H4 (cell line): ENCODE results near the genes FAIM2, LIMA1 and SLC11A2.

- RAMPAGE, long total RNA = no peak
Measured at GRCh38 chr12:49345975-49346482, 659 bp upstream of the DNAJC22 start.

DNA sequence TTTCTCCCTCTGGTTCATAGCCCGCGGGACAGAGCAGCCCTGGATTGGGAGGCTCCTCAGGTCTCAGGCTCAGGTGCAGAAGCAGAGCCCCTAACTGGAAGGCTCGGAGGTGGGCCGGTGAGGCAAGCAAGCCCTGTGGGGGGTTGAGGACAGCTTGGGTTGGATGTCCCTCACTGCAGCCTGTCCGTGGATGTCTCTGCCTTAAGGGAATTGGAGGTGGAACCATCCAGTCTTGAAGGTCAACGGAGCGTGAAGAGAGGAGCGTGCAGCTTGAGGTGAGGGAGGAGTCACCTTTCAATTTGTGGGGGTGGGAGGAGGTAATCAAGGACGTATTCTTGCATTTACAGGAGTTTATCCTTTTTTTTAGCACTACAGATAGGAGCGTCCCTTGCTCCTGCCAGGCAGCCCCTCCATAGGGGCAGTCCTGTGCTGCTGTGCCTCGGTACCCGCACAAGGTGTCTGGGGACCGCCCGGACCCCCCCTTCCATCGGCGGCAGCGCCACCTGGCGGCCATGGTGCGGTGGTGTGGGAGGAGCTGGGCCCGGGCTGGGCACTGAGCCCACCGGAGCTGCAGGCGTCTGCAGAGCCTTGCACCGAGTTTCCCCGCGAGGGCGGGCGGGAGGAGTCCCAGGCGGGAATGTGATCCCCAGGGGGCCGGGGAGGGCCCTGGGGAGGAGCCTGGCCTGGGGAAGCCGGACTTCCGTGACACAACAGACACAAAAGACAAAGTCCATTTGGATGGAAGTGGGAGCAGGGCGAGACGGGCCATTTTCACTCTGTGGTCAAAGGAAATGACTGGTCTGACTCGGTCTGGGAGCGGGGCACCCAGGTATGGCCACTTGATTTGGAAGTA lies 815 bp downstream of the DNAJC22 start:
- RAMPAGE, long total RNA = no peak

DNA sequence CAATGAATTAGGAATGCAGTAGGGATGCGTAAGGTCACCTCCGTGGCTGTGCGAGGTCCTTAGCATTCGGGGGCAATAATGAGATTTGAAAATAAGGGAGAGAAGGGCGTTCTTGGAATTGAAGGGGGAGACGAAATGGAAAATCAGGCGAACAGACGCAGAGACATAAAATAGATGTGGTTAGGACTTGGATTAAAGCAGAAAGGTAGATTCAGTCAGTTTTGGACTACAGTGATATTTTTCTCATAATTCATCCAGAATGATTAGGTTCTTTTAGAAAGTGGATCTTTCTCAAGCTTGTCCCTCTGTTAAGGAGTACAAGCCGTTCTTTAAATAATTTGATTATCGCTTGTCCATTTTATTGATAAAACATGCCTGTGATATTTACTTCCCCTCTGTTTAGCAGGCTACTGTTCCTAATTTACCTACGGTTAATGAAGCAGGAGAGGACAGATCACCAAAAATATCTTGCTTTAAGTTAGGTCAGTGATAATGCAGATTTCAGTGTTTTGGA lies 733 bp downstream of the SPATS2 start:
- RAMPAGE, long total RNA = no peak

GRCh38 chr12:49564992-49566152 lies 2.6 kb downstream of the MCRS1 start:
- RAMPAGE, long total RNA = no peak

GRCh38 chr12:49903626-49904474 lies at the start of gene FAIM2:
TSS of gene FAIM2 (minus strand) at chr12:49903900.
- RAMPAGE, long total RNA = no peak

- RAMPAGE, long total RNA = no peak
Measured at GRCh38 chr12:49909869-49910300, 6.2 kb upstream of the FAIM2 start.

DNA sequence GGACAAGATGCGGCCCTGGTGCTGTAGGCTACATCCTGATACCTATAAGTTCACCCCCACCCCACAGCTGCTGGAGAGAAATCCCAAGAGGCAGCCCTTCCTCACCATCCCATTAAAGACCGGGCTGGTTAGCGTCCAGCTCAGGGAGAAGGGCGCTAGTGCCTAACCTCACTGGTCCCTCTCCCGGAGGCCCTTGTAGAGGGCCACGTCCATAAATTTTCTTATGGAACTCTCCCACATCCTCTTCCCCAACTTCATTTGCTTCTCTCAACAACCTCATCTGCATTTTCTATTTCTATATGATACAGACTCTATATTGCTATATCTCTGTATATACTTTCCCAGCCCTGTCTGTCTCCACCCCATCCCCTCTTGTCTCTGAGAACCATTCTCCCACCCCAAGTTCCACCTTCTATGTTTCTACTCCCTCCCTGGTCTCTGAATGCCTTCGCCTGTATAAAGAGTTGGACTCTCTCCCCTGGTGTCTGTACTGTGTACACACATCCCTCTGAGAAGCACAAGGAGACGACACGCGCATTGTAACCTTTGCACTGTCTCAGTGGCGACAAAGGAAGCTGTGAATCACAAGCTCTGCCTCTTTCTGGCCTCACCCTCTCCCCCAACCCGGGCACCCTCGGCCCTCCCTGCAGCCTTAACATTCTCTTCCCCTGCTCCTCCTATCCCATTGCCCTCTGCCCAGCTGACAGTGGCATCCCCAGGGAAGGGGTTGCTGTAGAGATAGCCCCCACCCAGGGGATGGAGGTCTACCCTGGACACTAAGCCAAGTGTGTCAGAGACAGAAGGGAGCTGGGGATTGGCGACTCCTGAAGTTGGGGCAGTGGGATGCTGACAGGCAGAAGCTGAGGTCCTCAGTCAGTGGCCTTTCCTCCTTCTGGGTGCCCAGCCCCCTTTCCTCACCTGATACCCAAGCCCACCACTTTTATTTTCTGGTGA lies 2.6 kb upstream of the SMARCD1 start:
- RAMPAGE, long total RNA = no peak

- RAMPAGE, long total RNA = no peak
Measured at GRCh38 chr12:50086015-50086581, 956 bp downstream of the SMARCD1 start.

DNA sequence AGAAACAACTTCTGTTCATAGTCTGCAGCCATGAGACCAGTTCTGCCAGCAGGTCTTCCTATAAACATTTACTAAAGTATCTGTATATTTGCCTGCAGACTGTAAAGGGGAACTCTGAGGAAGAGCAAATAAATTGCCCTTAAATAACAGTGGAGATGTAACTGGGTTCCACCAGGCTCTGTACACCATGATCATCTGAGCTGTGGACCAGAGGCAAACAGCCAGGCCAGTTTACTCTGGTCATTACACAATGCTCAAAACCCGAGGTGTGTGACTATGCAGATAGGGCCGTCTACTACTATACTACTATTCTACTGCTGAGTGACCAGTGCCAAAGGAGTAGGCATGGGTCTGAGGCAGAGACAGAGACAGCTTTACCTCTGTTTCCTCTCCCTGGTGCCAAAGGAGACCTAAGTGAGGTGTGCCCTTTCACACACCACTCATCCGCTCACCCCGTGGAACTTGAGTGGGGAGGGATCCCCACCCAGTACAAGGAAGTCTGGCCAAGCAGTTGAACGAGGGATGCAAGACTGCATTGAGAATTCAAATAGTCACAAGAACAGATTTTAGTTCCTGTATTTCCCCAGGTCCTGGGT lies 21.2 kb upstream of the CERS5 start:
- RAMPAGE, long total RNA = no peak

DNA sequence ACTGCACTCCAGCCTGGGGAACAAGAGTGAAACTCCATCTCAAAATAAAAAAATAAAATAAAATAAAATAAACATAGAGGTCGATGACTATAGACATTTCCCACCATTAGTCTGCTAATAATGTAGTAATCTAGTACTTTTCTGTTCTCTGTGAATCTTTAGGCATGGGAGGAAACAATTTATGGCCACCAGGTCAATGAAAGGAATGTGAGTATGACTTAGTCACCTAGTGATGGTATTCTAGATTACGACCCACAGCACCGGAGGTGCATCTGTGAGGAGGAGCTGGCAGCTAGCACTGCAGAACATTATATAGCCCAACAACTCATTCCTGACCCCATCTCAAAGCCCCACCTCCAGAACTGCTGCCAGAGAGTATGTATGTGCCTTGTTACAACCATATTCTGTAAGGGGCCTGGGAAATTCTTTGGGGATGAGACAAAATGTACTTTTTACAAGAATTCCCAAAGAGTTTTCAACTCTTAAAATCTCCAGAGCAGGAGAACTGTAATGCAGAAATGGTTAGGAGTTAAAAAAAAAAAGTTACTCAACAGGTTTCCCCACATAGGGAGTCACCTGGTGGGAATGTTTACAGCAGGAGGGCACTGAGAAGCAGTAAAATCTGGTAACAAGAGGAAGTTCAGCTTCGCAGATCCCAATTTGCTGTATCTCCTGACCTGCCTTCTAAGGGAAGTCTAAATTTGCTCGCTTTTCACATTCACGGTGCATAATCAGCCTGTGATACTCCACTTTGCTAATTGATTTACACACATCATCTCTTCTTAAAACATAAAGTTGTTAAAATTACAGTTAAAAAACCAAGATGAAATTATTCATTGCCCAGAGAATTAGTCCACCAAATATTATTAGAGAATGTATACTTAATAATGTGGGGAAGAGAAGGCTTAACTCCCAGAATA lies 34.9 kb upstream of the CERS5 start:
- RAMPAGE, long total RNA = no peak

GRCh38 chr12:50275124-50275377 lies 8.3 kb downstream of the LIMA1 start:
- RAMPAGE, long total RNA = no peak

DNA sequence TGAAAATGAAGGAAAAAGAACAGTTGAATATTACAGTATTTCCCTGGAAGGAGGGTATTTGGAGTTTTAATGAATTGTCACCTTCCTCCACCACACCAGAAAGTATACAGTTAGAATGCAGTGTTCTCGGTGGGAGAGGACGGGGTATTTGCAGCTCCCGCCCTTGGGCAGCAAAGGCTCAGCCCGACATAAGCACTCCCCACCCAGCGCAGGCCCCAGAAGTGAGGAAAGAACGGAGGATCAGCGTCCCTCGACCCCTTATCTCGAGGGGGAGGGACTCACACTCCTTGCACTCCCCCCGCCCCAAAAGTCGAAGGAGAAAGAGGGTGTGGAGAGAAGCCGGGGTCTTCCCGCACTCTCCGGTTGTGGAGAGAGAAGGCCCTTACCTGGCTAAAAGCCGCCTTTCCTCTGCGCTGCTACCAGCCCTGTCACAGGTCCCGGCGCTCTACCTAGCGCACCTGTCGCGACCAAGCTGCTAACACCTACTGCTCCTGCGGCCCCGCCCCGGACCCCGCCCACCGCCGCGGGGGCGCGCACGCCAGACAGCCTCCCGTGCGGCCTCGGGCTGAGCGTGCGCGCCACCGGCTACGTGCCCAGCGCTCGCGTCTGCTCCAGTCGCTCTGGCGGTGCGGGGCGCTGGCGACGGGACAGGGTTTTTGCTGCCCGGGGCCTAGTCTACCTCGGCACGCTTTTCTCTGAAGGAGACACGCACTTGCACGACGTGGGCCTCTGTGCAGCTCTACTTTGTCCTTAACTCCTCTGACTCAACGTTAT lies at the start of gene LIMA1:
TSS of gene LIMA1 (minus strand) at position 487 of the 774 bp plus-strand sequence.
- RAMPAGE, long total RNA = no peak

- RAMPAGE, long total RNA = no peak
Measured at GRCh38 chr12:50325922-50326406, 42.6 kb upstream of the LIMA1 start.

GRCh38 chr12:50326582-50327195 lies 43.4 kb upstream of the LIMA1 start:
- RAMPAGE, long total RNA = no peak

GRCh38 chr12:50488689-50489154 lies 16.1 kb upstream of the DIP2B start:
- RAMPAGE, long total RNA = no peak

- RAMPAGE, long total RNA = no peak
Measured at GRCh38 chr12:50532370-50533255, 27.8 kb downstream of the DIP2B start.

DNA sequence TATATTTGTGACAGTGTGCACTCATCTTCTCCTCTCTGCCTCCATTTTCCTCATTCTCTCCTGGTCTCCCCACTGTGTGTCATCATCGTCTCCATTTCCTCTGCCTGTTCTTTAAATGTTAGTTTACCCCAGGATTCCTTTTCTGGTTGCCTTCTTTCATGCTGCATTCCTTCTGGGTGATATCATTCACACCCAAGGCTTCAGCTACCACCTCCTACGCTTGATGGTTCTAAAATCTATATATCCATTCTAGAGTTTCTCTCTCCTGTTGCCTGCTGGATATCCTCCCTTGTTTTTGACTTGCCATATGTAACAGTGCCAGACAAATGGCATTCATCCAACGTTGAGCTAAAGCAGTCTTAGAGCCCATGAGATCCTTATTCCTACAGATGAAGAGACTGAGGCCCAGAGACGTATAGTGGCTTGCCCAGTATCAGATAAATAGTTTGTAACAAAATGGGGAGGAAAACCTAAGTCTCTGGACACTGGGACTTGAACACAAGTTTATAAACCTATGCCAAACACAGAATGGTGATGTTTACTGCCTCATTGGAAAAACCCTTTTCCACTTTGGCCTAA lies 109.5 kb downstream of the DIP2B start:
- RAMPAGE, long total RNA = no peak

GRCh38 chr12:50923731-50924195 lies 1.1 kb upstream of the METTL7A start:
- RAMPAGE, long total RNA = no peak

- RAMPAGE, long total RNA = no peak
Measured at GRCh38 chr12:51020398-51020894, 5.7 kb downstream of the SLC11A2 start.

- RAMPAGE, long total RNA = start-site peak on the minus strand at chr12:51026330-51026373, 32 reads
Measured at GRCh38 chr12:51026069-51026454, at the start of gene SLC11A2. TSS of gene SLC11A2 (minus strand) at chr12:51026384.